PC-3 (cell line): ENCODE measurements around a stretch of chr7.

- RAMPAGE, long total RNA: no peak
These were observed 5.7 kb upstream of the KCP start for GRCh38 chr7:128916055-128916685.

- RAMPAGE, long total RNA: no peak
These were observed 1.5 kb downstream of the IRF5 start for GRCh38 chr7:128938816-128940007.

GRCh38 chr7:128948919-128950125, 11.6 kb downstream of the IRF5 start:
- RAMPAGE, long total RNA: no peak

DNA sequence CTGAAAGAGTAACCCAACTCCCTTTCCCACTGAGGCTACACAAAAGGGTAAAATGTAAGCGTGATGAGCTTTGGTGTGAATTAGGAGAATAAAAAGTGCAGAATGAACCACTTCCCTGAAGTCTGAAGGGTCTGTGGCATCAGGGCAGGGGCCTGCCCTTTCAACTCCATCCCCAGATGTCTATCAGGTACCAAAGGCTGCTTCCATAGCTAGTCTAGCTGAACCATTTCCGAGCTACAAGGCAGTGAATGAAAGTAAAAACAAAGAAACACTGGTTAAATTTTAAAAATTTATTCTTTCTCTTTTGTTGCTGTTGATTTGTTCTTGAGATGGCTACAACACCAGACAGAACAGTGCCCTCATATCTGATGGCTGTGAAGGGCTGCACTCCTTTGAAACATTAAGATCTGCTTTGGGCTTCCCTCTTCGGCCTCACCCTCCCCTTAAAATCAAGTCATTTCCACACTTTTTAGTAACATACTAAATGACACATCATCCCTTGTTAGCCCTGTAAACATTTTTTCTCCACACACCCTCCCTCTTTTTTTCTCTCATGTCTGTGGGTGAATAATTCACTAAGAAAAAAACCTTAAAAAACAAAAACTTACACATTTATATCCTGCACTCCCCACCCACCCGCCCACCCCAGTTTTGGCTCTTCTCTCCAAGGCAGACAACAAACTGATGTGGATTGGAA, 16.3 kb downstream of the IRF5 start:
- RAMPAGE, long total RNA: no peak

DNA sequence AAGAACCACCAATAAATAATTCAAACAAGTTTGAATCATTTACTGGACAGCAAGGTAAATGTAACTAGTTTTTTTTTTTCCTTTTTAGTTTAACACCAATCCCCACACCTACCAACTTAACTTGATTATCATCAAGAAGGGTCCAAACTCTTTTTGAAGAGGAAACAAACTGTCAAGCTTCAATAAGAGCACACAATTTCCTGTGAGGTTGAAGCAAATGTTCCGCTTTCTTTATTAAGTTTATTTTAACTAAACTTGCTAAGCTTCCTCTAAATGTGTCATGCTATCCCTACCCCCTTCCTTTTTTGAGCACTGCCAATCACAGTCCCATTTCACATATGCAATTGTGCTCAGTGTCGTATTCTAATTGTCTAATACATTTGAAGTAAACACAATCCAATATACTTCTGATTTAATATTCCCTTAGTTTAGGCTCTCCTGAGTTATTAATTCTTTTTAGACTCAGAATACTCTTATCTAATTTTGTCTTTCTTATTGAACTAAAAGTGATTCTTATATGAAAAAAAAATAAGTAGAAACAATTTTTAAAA, 7.2 kb upstream of the TSPAN33 start:
- RAMPAGE, long total RNA: no peak

DNA sequence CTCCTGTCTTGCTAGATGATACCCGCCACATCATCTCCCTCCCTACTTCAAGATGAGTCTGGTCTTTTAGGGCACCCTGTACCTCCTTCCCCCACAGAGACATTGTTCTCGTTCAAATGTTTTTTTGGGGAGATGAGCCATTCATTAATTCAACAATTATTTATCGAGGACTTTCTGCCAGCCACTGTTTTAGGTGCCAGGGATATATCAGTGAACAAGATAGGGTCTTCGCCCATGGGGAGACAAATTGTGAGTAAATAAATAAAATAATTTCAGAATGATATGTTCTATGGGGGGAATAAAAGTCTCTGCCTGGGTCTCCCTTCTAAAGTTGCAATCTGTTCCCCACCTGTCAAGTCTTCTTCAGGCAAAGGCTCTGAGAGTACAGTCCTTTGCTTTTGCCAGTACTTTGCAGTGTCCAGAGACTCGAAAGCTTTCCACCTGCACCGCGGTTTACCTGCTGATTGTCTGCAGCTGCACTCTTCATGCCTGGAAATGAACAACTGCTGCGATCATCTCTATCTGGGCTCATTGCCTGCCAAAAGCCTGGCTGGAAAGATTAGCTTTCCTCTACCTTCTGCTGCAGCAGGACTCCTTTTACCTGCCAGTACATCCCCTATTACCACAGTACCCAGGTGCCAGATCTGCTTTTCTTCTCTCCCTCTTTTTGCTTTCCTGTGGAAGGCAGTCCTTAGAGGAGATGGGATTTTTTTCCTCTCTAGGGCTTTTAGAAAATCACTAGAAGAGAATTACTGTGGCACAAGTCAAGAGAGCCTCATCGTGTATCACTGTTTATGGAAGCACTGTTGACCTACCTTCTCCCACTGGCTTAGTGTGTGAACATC, 2.0 kb downstream of the STRIP2 start:
- RAMPAGE, long total RNA: no peak

GRCh38 chr7:129535901-129536719, 33.8 kb downstream of the SMKR1 start:
- RAMPAGE, long total RNA: no peak

DNA sequence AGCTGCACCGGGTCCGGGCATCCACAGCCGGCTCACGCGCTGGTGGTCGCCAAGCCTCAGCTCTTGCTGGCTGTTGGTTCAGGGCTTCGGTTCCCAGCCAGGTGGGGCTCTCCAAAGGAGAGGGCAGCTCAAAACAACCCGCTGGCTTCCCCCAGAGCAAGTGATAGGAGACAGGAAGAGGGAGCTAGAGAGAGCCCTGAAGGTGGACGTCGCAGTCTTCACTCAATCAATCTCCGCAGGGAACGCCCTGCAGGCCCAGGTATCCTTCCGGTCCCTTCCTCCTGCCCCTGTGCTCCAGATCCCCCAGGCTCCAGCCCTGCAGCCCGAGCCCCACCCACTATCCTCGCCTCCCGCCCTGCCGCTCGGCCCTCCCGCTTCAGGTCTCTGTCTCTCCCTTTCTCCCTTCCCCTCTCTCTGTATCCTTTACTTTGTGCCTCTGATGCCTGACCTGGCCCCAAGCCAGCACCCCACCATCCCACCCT, 127.9 kb downstream of the UBE2H start:
- RAMPAGE, long total RNA: no peak

GRCh38 chr7:129875571-129876723, 76.8 kb downstream of the UBE2H start:
- RAMPAGE, long total RNA: no peak

GRCh38 chr7:130059414-130060007, 8.3 kb upstream of the ZC3HC1 start:
- RAMPAGE, long total RNA: no peak

- RAMPAGE, long total RNA: no peak
These were observed 15.3 kb downstream of the CPA4 start for GRCh38 chr7:130308314-130308605.

DNA sequence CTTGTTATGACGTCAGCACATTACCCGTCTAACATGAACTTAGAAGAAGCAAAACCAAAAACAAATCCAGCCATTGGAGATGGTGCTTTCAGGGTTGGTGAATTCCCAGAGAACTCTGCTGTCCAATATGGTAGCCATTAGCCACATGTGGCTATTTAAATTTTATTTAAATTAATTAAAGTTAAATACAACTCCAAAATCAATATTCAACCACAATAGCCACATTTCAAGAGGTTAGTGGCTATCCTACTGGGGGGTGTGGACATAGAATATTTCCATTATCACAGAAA, 186 bp upstream of the CPA5 start:
- RAMPAGE, long total RNA: no peak

DNA sequence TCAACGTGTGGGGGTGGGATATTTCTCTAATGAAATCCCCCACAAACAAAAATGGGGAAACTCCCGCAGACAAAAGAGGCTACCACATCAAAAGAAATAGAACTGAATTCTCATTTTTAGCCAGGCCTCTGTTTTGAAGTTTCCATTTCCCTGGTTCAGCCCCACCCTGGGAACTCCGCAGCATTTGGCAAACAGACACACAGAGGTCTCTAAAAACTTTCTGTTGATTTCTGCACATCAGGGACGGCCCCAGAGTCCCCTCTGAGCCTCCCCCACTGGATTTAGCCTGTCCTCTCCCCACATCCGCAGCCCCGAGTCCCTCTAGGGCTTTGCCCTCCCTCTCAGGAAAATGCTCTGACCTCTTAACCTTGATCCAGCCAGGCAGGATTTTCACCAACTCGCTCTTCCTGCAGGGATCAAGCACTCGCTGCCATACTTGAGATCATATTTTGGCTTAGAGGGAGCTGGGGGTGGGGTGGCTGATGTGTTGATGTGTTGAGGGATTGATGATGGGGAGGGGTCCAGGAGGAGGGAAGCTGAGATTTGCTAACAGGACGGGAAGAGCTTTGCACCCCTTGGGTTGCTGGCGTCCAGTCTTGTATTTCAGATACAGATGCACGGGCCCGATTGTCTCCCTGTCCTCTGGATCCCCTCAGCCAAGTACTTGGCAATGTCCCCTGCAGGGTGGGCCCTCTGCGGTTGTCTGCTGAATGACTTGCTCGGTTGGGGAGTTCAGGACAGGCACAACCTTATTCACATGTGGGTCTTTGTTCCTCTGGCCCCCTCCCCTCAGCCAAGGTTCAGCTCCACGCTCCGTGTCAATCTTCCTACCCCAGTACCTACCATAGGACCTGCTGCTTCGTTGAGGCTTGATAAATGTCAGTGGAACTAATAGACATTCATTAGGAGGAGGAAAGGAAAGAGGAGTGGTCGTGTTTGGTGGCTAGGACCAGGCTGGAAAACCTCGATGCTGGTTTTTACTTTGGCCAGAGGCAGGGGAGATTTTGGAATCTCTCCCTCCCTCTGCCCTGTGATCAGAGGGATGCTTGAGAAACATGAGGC, 6.9 kb downstream of the CPA5 start:
- RAMPAGE, long total RNA: no peak

- RAMPAGE, long total RNA: no peak
These were observed 11.6 kb downstream of the CPA5 start for GRCh38 chr7:130355986-130356788.

GRCh38 chr7:130485977-130486551, 5.8 kb upstream of the MEST start:
- RAMPAGE, long total RNA: no peak

DNA sequence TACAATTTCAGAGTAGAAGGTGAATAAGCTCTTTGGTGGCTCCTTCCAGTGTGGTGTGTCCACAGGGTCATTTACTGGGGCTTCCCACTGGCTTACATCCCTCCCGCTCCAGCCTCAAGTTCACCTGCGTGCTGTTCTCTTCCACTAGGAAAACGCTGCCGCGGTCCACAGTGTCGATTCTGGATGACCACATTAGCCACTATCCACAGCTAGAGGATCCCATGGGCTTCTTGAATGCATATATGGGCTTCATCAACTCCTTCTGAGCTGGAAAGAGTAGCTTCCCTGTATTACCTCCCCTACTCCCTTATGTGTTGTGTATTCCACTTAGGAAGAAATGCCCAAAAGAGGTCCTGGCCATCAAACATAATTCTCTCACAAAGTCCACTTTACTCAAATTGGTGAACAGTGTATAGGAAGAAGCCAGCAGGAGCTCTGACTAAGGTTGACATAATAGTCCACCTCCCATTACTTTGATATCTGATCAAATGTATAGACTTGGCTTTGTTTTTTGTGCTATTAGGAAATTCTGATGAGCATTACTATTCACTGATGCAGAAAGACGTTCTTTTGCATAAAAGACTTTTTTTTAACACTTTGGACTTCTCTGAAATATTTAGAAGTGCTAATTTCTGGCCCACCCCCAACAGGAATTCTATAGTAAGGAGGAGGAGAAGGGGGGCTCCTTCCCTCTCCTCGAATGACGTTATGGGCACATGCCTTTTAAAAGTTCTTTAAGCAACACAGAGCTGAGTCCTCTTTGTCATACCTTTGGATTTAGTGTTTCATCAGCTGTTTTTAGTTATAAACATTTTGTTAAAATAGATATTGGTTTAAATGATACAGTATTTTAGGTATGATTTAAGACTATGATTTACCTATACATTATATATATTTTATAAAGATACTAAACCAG, 13.2 kb downstream of the MEST start:
- RAMPAGE, long total RNA: no peak

DNA sequence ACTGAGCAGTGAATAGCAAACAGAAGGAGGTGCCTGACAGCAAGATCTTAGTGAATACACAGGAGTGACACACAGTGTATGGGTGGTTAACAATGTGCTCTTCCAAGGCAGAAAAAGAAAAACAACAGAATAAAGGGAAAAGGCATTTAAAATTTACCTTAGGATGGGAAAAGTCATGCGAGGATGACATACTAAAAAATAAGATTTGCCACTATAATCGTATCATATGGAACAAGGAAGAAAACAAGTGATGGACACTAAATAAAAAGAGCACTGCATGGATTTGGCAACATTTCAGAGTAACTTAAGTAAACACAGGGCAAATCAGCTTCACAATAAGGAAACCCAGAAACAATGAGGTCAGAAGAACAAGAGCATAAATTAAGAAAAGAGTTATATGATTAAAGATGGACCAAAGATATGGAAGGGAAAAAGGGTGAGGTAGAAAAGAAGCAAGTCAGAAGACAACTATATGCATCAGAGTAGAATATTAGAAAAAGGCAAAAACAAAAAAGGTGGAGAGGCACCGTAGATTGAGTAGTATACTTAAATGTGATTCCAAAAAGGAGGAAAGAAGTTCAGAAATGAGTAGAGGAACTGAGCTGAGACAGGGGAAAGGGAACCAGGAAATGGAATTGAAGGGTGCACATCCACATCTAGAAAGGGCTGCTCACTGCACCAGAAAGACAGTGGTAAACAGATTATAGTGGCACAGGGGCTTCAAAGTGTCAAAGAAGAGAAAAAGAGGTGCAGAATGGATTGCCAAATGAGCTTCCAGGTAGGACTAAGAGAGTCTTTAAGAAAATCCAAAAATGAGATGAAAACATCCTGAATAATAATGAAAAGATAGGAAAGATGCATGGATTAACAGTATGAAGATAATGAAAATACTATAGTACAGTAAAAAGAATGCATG, 29.8 kb downstream of the MEST start:
- RAMPAGE, long total RNA: no peak

GRCh38 chr7:130532378-130533200, 40.7 kb downstream of the MEST start:
- RAMPAGE, long total RNA: no peak

DNA sequence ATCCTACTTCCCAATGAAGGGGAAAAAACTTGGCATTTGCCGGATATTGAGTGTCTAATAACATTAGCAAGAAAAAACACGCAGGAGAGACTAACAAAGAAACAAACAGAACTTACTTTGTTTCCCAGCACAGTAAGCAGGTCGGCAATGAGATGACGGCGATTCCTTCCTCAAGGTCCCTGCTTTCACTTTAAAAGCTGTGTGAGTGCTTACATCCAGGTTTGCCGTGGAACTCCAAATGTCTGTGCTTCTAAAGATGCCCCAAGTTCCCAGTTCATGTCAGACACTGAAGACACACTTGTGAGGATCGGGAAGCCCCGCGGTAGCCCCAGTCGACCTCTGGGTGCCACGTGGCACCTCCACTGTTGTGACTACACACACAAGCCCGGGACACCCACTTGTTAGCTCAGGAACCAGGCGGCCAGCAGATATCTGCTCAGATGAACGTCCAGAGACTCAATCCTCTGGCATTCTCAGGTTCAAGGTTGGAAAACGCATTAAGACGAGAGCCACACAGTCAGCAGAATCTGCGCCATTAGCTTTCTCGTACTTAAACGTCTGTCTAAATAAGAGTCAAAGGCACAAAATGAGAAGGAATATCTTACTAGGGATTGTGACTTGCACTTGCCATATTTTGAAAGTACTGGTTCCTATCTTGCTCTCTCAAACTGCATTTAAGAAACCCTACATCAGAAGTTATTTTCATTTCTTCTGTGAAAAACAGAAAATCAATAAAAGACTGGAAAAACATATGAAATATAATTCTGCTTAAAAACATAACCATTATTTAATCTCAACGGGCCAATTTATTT, 207.5 kb upstream of the KLF14 start:
- RAMPAGE, long total RNA: no peak

- RAMPAGE, long total RNA: no peak
These were observed 277.3 kb upstream of the KLF14 start for GRCh38 chr7:131011258-131011830.